Neural cell (in vitro differentiated cells): Measurements from ENCODE around the genes TEDDM1 and LAMC1.

- RAMPAGE, long total RNA, result no peak
Measured at GRCh38 chr1:181159289-181159789, 70.8 kb downstream of the IER5 start.

GRCh38 chr1:181647548-181648121 is 164.3 kb downstream of the CACNA1E start:
- RAMPAGE, long total RNA, result no peak

DNA sequence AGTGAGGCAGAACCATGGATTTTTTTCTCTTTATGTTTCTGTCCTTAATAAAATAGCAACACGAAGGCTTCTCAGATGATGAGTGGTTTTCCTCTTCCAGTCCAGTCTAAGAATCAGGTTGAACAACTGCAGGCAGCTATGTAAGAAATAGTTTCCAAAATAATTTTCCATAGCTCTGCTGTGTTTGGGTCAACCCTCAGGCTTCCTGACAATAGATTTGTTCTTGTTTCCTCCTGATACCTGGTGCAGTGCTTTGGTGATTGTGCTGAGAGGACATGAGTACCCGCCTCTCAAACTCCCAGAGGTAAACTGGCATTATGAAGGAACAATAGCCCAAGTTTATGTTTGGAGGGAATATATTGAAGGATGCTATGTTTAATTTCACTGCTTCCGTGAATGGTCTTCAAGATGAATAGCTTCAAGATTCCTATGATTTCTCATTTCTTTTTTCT is 150.0 kb downstream of the GLUL start:
- RAMPAGE, long total RNA, result no peak

GRCh38 chr1:182291511-182292222 is 99.9 kb downstream of the GLUL start:
- RAMPAGE, long total RNA, result no peak

DNA sequence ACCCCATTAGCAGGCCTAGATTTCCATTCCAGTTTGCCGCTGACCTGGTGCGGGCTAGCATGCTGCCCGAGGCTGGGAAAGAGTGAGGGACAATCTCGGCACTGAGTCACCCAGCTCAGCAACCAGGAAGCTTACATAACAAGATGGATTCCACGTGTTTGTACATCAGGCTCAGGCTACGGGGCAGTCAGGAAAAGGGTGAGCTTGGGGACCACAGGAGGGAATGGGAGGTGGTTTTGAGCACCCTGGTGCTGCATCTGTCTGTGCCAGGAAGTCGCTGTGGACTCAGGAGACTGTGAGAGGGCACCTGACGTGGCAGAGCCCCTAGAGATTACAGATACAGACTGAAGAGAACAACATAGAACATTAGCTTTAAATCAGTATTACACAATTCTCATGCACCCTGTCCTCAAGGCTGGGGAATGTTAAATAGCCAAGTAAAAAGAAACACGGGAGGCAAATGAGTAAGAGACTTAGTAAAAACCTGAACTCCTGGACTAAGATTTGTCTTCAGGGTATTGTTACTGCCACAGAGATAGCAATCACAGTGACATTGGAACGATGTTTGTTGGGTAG is 51.2 kb downstream of the GLUL start:
- RAMPAGE, long total RNA, result no peak

DNA sequence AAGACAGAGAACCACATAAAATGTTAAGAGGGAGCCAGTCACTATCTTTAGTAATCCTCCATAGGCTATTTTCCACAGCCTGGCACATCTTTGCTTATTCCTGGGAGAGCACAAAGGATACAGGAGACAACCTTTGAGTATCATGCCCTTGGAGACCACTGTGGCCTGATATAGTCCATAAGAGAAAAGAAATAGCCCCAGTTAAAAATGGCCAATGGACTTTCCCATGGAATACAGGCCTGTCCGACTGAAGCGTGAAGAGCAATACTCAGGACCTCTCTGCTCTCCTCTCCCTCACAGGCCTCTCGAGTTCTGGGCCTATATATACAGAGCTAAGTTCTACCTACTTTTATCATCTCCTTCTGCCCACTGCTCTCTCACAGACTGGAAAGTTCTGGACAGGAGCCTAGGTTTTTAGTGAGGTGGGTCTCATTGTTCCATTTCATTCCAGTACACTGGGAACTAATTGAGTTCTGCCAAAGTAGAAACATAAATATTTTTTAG is at the start of gene TEDDM1:
TSS of gene TEDDM1 (minus strand) at position 326 of the 504 bp plus-strand sequence.
- RAMPAGE, long total RNA, result no peak

- RAMPAGE, long total RNA, result no peak
Measured at GRCh38 chr1:182842312-182843080, 3.3 kb downstream of the DHX9 start.

- RAMPAGE, long total RNA, result no peak
Measured at GRCh38 chr1:182868821-182869910, 30.0 kb downstream of the DHX9 start.

GRCh38 chr1:182872175-182873022 is 33.3 kb downstream of the DHX9 start:
- RAMPAGE, long total RNA, result no peak

- RAMPAGE, long total RNA, result no peak
Measured at GRCh38 chr1:183022904-183023125, 405 bp upstream of the LAMC1 start.

GRCh38 chr1:183023126-183024184 is at the start of gene LAMC1:
Gene LAMC1, plus strand, starts transcription at chr1:183023420.
- RAMPAGE, long total RNA, result no peak

DNA sequence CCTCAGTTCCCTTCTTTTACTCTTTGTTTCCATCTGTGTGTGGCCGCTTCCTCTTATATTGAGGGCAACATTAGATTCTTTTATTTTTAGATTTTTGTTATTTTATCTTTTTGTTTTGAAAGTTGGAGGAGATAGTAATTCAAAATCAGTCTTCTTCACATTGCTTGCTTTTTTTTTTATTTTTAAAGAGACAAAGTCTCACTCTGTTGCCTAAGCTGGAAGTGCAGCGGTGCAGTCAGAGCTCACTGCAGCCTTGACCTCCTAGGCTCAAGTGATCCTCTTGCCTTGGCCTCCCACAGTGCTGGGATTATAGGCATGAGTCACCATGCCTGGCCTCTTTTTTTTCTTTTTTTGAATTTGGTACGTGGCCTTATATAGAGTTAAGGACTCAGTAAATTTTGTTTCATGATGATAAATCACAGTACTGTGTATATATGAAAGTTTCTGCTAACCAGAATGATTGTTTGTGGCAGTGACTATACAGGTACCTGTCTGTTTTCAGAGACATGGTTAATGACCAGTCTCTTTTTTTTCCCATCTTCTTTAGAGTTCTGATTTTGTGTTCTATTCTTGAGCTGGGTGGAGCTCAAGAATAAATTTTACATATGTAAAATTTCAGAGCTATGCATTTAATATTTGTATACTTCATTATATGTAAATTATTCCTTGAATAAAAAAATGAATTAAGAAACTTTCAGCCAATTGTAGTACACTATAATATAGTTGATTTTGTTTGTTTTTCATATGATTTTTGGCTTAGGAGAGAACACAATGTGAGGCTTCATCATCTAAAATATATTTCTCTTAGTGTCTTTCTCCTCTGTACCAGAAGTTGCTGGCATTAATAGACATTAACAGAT is 9.4 kb downstream of the LAMC1 start:
- RAMPAGE, long total RNA, result no peak

GRCh38 chr1:183039806-183040958 is 17.0 kb downstream of the LAMC1 start:
- RAMPAGE, long total RNA, result no peak

GRCh38 chr1:183101791-183102219 is 78.6 kb downstream of the LAMC1 start:
- RAMPAGE, long total RNA, result no peak

DNA sequence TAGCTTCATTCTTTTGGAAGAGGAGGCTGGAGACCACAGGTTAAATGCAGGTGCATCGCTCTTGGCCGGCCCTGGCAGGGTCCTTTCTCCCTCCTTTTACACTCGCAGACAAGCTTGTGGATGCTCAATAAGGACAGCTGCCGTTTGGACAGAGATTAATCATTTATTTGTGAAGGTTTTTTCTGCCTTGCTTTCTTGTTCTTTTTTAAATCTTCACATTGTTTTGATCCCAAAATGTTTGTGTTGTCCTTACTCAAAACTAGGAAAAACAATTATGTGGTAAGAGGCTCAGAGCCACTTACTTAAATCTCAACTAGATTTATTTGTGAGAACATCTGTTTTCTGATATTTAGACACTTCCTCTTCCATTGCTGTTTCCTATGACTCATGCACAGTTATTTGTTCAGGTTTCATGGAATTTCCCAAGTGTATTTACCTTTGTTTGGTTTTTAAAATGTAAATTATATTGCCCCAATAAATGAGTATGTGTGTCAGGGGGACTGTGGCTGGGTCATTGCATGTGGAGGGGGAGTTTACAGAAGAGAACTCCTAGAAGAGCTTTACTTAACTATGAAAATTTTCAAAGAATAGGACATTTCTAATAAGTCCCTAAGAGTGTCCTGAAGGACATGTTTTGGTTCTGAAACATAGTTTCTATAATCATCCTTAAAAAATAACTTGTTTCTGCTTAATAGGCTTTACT is 46.5 kb upstream of the LAMC2 start:
- RAMPAGE, long total RNA, result no peak

DNA sequence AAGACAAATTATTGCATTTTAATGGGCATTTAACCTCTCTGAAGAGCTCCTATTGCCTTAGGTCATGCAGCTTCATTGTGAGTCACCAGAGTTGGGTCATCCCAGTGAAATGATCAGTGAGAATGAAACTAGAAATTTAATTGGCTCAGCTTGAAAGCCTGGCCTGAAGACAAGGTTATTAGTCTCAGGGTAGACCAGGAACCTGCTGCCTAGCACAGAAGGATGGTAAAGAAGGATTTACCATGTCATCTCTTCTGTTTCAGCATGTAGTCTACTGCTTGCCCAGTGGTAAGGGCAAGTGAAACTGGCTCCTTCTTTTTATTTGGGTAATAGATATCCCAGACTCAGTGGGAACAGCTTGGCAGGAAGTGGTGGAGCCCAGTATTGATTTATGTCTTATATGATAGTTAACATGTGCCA is 23.5 kb downstream of the LAMC2 start:
- RAMPAGE, long total RNA, result no peak

DNA sequence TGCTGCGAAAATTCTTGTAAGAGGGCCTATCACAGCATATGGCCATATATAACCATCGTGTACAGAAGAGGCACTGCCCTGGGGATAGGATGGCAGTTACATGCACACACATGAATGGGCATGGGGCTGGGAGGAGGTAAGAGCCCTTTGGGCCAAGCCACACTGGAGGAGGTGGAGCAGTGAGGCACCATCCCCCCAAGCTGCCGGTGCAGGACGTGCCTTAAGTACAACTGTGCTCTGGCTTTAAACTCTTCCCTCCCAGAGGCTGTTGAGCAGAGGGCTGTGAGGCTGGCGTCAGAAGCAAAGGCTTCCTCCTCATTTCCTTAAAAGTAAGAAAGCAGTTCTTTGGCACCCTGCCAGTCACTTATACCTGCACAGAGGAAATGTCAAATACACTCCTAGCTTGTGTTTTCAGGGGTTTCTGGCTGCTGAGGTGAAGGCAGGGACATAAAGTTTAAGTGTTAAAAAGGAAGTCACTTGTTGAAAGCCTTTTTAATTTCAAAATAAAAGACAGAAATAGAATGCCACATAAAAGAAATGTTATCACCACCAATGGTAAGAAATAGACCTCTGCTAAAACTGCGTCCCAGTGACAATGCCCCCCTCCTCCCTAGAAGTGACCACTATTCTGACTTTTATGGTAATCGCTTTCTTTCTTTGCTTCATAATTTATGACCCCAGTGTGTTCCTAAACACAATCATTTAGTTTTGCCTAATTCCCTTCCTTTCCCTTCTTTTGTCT is 33.0 kb downstream of the LAMC2 start:
- RAMPAGE, long total RNA, result no peak

GRCh38 chr1:183234208-183235049 is 48.4 kb downstream of the LAMC2 start:
- RAMPAGE, long total RNA, result no peak

GRCh38 chr1:183239201-183239613 is 53.1 kb downstream of the LAMC2 start:
- RAMPAGE, long total RNA, result no peak

DNA sequence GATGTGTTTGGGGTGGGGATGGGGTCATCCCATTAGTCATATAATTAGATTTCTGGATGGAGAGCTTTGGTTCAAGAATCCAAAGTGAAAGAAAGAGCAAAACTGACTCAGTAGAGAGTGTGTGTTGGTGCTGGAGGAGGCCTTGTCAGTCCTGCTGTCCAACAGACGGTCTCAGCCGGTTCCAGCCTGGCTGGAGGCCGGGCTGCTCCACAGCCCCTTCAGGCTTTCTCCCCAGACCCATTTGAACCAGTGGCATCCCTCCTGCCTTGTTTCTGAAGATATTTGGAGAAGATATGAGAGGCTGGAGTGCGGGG is 86.5 kb downstream of the LAMC2 start:
- RAMPAGE, long total RNA, result no peak